Measurements from ENCODE around the gene ACMSD.

- PRO-cap = no peak
- RAMPAGE, long total RNA, 3 experiments = no peak in any of the 3 experiments
These were observed 126.7 kb downstream of the LYPD1 start for GRCh38 chr2:132543110-132543947.

DNA sequence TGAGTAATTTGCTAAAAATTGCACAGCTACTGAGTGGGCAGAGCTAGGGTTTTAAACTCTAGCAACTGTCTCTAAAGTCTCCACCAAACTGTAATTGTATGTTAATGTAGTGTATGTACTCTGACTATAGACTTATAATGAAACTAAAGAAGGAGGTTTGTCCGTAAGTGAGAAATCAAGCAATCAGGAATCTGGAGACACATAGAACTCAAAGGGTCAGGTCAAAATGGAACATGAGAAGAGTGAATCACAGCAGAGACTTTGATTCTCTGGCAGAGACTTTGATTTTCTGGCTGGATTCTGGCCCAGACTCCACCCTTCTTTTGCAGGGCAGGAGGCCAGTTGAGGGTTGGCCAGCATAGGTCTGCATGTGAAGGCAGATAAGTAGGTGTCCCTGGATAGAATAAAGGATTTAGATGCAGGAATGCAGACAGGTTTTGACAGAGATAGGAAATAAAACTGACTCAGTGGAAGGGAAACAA lies 11.0 kb upstream of the NCKAP5 start:
- PRO-cap = no peak
- RAMPAGE, long total RNA, 3 experiments = no peak in any of the 3 experiments

DNA sequence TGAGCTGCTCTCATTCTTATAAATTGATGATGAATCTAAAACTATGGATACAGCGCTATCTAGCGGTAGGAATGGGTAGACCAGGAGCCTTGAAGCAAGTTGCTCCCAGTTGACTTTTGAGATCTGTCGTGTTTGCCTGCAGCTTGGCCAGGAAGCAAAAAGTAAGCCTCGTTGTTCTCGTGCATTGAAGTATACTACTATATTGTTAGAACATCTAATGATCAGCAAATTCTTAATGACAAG lies 211.9 kb upstream of the NCKAP5 start:
- PRO-cap = no peak
- RAMPAGE, long total RNA, 3 experiments = no peak in any of the 3 experiments

- PRO-cap = no peak
- RAMPAGE, long total RNA, 3 experiments = no peak in any of the 3 experiments
These were observed 342.1 kb upstream of the NCKAP5 start for GRCh38 chr2:133910288-133910767.

DNA sequence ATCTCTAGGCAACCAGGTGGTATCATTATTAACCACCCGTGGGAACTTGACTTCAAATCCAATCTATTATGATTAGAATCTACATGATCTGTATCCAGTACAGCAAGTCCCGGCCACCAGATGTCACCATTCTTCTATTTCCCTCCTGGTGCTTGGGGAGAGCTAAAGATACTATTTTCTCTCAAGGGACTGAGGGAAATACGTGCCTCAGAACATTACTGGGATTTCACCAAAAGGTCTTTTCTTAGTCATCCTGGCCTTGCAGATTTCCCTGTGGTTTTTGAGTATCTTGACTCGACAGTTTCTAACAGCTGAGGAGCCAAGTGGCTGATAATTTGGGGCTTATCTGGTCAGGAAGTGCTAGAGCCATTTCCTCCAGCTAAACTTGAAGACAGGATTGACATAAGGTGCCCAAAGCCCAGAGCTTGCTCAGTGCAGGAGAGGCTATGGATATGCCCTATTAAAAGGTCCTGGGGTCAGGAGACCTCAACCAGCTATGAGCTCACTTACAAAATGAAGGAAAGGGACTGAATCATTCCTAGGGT lies 135.5 kb upstream of the MGAT5 start:
- PRO-cap = unidirectional peak, plus-strand start at position 300 of the sequence
- RAMPAGE, long total RNA, 3 experiments = no peak in any of the 3 experiments

DNA sequence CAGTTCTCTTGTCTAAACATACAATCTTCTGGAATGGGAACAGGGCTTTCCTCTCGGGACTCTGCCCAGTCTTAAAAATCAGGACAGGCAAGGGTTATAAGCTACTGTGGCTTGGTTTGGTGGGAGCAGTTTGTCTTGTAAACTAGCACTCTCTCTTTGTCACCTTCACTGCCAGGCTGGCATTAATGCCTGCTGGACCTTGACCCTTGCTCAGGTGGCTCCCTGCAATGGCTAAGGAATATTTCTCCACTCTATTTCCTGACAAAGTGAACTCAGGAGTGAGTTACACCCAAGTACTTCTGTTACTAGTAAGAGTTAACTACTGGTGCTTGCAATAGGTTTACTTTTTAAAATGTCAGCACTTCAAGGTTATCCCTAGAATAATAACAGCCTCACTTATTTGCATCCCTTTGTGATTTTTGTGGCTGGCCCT lies 129.4 kb upstream of the MGAT5 start:
- PRO-cap = no peak
- RAMPAGE, long total RNA, 3 experiments = no peak in any of the 3 experiments

DNA sequence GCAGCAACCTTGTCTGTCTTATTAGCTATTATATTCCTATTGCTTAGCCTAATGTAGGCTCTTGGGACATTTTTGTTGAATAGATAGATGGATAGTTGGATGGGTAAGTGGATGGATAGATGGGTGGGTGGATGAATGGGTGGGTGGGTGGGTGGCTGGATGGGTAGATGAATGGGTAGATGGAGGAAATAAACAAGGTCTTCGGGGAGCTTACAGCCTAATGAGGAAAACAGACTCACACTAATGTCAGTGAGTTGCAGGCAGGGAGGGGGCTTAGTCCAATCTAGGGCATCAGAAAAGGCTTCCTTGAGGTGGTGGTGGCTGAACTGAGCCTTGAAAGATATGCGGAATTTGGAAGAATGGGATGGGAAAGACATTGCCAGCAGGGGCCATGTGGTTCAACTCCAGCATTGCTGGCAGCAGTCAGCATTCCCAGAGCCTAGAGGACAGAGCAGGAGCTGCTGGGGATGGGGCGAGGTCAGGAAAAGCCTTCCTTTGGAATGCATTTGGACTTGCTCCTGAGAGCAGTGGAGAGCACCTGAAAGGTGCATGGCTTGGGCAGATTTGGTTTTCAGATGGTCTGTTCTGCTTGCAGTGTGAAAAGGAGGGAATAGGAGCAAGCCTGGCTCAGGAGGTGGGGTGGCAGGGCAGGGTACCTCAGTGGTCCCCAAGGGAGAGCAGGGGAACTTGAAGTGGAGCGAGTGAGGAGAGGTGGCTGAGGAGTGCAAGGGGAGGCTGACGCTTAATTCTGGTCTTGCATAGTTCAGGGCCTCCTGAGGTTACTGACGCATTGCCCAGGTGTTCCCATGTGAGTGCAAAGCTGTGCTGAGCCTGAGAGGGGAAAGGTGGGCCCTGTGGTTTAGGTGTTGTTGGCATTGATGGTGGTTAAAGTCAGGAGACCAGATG lies 112.3 kb upstream of the MGAT5 start:
- PRO-cap = no peak
- RAMPAGE, long total RNA, 3 experiments = no peak in any of the 3 experiments

- PRO-cap = no peak
- RAMPAGE, long total RNA, 3 experiments = no peak in any of the 3 experiments
These were observed 49.8 kb upstream of the MGAT5 start for GRCh38 chr2:134203999-134204572.

- PRO-cap = no peak
- RAMPAGE, long total RNA, 3 experiments = no peak in any of the 3 experiments
These were observed 1.7 kb upstream of the MGAT5 start for GRCh38 chr2:134251955-134252845.

- PRO-cap = no peak
- RAMPAGE, long total RNA, 3 experiments = no peak in any of the 3 experiments
These were observed 11.9 kb downstream of the TMEM163 start for GRCh38 chr2:134706746-134707444.

- PRO-cap = no peak
- RAMPAGE, long total RNA, 3 experiments = no peak in any of the 3 experiments
These were observed 21.2 kb upstream of the TMEM163 start for GRCh38 chr2:134739658-134740724.

GRCh38 chr2:134838124-134838927 lies at the start of gene ACMSD:
Gene ACMSD (plus strand): TSS chr2:134838616.
- PRO-cap = no peak
- RAMPAGE, long total RNA, 3 experiments = no peak in any of the 3 experiments

GRCh38 chr2:134919308-134919854 lies 759 bp downstream of the CCNT2 start:
- PRO-cap = unidirectional peak, minus-strand start at chr2:134919464
- RAMPAGE, long total RNA, 3 experiments = no peak in any of the 3 experiments

GRCh38 chr2:135056709-135057256 lies 4.7 kb downstream of the RAB3GAP1 start:
- PRO-cap = no peak
- RAMPAGE, long total RNA, 3 experiments = no peak in any of the 3 experiments

DNA sequence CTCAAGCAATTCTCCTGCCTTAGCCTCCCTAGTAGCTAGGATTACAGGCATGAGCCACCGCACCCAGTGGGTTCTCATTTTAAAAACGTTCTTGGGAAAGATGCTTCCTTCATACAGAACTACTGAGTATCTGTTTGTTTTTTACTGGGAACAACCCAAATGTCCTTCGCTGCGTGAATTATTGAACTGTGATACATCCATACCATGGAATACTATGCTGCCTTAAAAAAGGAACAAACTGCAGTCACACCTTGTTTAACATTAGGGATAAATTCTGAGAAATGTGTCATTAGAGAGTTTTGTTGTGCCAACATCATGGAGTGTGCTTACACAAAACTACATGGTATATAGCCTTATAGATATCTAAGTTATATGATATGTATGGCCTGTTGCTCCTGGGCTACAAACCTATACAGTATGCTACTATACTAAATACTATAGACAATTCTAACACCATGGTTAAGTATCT lies 6.5 kb downstream of the R3HDM1 start:
- PRO-cap = no peak
- RAMPAGE, long total RNA, 3 experiments = no peak in any of the 3 experiments

GRCh38 chr2:135576533-135577147 lies 45.4 kb downstream of the R3HDM1 start:
- PRO-cap = no peak
- RAMPAGE, long total RNA, 3 experiments = no peak in any of the 3 experiments

DNA sequence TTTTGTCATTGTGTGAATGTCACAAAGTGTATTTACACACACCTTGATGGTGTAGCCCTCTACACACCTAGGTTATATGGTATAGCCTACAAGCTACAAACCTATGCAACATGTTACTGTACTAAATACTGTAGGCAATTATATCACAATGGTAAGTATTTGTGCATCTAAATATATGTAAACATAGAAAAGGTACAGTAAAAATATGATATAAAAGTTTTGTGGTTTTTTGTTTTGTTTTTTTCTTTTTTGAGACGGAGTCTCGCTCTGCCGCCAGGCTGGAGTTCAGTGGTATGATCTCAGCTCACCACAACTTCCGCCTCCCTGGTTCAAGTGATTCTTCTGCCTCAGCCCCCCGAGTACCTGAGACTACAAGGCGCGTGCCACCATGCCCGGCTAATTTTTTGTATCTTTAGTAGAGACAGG lies 83.7 kb upstream of the UBXN4 start:
- PRO-cap = no peak
- RAMPAGE, long total RNA, 3 experiments = no peak in any of the 3 experiments

DNA sequence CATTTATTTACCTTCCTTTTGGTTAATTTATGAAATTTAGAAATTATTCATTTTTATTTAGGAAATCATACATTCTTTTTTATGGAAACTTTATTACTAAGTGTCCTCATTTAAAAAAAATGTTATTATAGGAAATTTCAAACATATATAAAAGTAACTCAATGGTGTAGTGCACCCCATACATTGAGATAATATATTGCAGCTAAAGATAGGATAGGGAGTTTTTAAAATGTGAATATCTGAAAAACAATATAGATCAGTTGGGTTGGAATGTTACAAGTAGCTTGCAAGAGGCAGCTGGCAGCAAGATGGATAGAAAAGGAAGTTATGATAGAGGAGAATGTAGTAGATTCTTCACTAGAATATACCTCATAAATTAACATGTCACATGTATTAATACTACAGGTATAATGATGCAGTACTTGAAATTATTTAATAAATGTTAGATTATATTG lies 12.0 kb downstream of the UBXN4 start:
- PRO-cap = no peak
- RAMPAGE, long total RNA, 3 experiments = no peak in any of the 3 experiments

DNA sequence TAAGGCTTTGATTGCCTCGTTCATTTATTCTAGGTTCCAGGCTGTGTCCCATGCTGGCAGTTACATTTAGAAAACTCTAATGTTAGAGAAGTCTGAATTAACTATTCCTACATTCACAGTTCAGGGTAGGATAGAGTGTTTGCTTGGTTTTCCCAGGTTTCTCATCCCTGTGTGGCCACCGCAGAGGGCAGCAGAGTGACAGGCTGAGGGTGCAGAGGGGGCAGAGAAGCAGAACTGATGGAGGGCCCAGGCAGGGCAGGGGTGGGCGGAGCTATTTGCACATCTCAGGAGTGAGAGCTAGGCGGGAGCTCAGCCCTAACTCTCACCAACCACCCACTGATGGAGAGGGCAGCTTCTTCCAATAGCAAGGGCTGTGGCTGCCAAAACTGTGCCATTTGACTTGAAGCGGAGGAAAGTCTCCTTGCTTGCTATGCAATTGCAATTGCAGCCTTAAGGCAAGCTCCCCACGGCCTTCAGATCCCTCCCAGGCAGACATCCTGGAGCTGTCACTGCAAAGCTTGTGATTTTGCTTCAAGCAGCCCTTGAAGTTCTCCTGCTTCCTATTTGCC lies 11.9 kb upstream of the DARS1 start:
- PRO-cap = no peak
- RAMPAGE, long total RNA, 3 experiments = no peak in any of the 3 experiments

DNA sequence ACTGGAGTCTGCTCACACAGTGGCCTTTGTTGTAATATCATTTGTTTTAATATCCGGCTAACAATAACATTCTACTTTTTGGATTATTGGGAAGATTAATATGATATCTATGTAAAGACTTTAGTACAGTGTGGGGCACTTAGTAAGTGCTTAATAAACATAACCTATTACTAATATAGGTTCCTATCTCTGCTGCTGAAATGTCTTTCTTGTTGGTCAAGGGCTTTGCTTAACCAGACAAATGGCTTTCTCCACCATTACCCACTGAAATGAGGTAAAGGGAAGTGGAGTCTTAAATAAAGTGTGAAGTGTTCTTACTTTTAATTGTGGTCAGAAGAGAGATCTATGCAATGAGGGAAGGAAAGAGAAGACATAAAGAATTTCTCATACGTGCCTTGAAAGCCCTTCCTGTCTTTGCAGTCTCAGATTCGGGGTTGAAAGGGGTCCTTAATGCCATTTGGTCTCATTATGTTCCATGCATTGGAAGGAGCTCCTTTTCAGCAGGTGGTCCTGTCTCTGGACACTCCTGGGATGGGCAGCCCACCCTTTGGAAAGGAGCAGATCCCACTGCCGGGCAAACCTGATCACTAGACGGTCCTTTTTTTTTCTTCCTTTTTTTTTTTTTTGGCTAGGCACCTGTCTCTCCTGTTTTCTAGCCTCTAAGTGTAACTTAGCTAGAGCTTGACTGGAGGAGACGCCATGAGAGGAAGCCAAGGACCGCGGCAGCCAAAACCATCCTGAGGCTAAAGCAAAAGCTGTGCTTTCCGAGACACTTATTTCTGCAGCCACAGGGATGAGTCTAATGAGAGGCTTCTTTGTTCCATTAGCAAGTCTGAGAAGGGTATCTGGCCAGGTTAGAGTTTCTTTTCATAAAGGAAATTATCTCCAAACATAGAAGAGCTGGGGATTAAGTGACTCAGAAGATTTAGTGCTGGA lies 7.0 kb upstream of the CXCR4 start:
- PRO-cap = no peak
- RAMPAGE, long total RNA, 3 experiments = no peak in any of the 3 experiments

All from subcutaneous adipose tissue (tissue), 3 donors.